Measurements from ENCODE around the genes ADAMTS8 and B3GAT1.

- PRO-cap, result no peak
These were observed 1.1 kb upstream of the ZBTB44 start for GRCh38 chr11:130315716-130316303.

DNA sequence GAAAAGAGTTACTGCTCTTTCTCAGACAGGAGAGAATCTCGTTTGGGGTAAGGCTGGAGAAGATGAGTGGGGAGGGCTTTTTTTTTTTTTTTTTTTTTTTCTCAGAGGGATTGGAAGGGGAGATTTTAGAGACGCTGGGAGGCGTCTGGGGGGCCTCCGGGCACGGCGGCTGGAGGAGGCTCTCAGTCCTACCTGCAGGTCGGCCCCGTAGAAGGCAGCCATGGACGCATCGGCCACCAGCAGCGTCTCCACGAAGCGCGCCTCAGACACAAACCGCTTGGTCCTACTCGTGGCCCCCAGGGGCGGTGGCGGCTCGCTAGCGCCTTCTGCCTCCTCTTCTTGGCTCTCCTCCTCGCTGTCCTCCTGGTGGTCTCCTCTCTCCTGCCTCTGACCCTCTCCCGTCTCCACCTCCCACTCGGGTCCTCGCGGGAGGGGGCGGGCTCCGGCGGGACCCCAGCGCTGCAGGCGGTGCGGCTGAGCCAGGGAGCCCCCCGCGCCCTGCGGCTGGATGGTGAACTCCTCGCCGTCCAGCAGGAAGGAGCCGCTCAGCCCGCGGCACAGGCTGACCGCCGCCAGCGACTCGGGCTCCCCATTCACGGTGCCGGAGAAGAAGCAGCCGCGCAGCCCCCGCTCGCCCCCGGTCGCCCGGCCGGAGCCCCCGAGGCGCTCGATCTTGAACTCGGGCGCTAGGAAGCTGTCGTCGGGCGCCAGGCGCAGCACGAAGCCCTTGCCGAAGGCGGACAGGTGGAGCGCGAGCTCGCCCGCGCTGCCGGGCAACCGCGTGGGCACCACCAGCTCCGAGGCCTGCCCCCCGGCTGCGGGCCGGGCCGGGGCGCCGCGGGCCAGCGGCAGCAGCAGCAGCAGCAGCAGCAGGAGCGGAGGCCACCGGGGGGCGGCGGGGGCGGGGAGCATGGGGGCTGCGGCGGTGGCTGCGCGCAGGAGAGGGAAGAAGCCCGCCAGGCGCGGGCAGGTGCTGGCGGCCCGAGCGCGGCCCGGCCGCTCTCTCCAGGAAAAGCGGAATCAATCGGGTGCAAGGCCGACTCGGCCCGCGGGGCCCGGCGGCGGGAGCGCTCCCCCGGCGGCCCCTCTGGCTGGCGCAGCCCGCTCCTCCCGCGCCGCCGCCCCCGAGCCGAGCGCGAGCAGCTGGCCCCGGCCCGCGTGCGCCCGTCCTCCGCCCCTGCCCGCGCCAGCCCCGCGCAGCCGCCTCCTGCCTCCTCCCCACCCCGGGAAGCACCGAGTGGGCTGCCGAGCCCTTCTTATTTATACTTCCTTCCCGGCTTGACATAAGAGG is at the start of gene ADAMTS8:
Gene ADAMTS8, minus strand, starts transcription at position 1,235 of the 1,291 bp plus-strand sequence.
- PRO-cap, result no peak

- PRO-cap, result no peak
These were observed 75.1 kb downstream of the ADAMTS15 start for GRCh38 chr11:130523547-130523982.

DNA sequence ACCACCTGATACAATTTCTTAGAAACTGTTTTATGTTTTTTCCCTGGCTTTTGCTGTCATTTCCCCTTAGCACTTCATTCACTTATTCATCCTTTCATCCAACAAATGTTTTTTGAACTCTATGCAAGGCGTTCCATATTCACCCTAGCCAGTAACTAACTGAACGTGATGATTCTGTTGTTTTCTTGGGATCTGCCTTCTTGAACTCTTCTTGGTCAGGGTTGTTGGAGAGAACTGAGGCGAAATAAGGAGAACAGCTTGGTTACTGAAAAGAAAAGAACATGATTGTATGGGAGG is 135.1 kb downstream of the ADAMTS15 start:
- PRO-cap, result no peak

- PRO-cap, result no peak
These were observed 25.0 kb downstream of the SNX19 start for GRCh38 chr11:130891149-130891768.

DNA sequence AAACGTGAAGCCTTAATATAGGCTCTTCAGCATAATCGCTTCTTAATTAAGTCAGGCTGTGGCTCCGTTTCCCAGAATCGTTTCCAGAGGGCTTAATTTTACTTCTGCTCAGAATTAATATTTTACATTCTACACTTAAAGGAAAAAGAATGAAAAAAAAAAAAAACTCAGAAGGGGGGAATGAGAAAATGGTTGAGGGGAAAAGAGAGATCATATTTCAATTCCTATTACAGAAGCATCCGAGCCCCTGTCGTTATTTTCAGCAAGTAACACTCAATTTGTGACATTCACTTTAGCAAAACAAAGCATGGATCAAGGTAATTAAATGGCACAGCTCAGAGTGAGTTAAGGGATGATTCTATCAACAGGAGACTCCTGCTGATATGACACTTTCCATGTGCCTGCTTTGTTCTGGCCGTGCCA is 272.5 kb downstream of the NTM start:
- PRO-cap, result no peak

GRCh38 chr11:132072000-132072956 is 701.9 kb downstream of the NTM start:
- PRO-cap, result no peak

DNA sequence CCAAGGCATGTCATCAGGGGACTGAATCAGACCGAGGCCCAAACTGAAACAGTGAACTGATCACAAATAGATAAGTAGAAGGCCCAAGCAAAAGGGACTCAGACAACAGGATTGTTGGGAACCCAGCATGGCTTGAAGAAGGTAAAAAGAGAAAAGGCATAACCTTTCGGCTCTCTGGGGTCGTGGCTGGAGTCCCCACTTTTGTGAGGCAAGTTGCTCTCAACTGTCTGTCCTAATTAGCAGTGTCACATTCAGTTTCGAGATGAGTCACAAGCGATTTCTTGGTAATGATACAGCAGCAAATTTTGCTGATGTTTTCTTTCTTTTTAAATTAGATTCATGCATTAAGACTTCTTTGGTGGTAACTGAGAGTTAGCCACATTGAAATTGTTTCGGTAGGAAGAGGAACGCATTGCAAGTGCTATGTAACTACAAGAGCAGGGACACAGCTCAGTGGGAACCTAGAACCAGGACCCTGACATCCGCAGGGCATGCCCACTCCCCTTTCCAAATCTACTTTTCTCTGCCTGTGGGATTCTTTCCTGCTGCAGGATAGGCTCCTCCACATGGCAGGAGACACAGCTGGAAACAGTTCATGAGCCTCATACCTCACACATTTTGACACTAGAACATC is 987.4 kb downstream of the NTM start:
- PRO-cap, result no peak

GRCh38 chr11:133053338-133053824 is 478.9 kb downstream of the OPCML start:
- PRO-cap, result no peak

DNA sequence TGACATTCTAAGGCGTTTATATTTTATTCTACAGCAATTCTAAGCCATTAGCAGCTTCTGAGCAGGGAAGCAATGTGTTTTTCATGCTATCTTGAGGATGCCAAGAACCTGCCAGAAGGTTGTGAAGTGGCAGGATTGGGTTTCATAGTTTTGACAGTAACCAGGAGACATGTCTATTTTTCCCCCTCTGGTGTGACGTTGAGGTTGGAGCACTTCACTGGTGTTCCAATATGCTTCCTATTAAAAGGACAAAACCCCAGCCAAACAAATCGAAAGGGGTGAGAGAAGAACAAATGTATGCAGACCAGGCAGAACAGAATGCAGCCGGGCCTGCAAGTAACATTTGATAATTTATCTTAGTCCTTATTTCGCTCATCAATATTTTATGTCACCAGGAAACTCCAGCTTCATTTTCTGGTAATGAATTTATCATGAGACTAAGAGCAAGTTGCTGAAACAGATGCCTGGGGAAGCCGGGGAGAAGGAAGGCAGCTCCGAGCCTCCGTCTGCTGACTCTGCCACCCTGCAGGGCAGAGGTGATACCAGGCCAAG is 148.0 kb downstream of the SPATA19 start:
- PRO-cap, result no peak

DNA sequence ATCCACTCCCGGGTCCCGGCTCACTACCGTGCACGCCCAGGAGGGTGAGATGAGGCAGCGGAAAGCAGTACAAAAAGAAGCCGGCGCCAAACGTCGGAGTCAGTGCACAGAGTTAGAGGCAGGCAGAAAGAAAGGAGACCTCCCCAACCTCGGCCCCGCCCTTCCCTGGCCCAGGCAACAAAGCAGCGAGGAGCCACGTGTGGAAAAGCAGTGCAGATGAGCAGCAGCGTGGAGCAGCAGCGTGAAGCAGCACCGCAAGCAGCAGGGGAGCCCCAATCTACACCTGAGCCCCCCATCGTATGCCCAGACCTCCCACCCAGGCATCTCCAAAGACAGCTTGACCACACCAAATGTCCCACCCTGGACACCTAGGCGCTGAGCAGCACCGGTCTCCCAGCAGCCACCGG is 28.9 kb downstream of the IGSF9B start:
- PRO-cap, result no peak

GRCh38 chr11:133945899-133946286 is 10.9 kb downstream of the IGSF9B start:
- PRO-cap, result no peak

- PRO-cap, result no peak
These were observed 10.1 kb downstream of the IGSF9B start for GRCh38 chr11:133946287-133947410.

GRCh38 chr11:134032495-134033315 is 36.2 kb upstream of the JAM3 start:
- PRO-cap, result no peak

GRCh38 chr11:134126215-134126798 is 57.4 kb downstream of the JAM3 start:
- PRO-cap, result no peak

GRCh38 chr11:134269206-134269526 is 7.0 kb upstream of the GLB1L3 start:
- PRO-cap, result no peak

DNA sequence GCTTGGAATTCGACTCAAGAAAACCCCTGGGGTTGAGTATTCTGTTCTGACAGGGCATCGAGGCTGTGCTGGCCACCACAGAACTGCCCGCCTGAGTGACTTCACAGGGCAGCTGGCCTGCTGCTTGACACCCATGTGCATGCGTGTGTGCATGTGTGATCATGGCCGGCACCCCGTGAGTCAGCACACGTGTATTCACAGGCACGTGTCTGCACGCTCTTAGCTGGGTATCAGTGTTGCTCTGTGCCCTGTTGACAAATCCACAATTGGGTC is 14.1 kb downstream of the B3GAT1 start:
- PRO-cap, result no peak

DNA sequence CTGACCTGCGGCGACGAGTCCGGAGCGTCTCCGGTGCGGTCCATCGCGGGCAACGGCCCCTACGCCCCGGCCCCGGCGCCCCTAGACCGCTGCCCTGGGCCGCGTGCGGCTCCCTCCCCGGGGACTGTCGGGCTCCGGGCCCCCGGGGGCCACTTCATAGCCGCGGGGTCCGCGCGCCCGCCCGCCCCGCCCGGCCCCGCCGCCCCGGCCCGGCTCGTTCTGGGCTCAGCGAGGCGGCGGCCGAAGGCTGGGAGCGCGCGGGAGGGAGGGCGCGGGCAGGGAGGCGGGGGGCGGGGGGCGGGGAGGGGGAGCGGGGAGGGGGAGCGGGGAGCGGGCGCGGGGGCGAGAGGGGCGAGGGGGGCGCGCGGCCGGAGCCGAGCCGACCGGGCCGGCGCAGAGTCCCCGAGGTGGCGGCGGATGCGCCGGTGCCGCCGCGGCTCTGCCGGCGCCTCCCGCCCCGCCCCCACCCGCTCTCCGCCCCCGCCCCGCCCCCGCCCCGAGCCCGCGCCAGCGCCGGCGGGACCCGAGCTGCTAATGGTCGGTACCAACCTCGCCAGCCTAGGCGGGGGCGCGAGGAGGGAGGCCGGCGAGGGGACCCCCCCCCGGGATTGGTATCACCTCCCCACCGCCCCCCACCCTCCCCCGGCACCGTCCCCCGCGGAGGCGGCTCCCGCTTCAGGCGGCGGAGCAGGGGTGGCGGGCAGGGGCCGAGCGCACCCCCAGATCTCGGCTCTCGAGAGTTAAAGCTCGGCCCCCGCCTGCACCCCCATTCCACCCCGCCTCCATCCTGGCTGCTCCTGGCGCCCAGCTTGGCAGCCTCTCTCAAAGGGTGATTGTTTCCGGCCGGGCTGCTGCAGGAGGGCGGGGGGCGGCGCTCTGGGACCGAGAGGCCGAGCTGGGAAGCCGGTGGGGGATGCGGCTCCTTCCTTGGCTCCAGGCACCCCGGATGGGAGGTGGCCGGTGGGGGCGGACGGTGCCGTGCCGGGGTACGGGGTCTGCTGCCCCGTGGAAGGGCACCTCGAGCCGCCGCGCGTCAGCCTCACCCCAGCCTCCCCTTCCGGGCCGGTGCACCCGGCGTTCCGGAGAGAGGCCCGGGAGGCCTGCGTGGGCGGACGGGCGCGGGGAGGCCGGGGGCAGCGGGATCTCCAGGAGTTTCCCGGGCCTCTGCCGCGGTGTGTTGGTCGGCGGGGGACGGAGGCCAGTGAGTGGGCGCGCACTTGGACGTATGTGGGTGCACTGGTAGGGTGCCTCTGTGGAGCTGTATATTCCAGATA is at the start of gene B3GAT1:
Gene B3GAT1, minus strand, starts transcription at position 441 of the 1,274 bp plus-strand sequence.
- PRO-cap, result no peak

DNA sequence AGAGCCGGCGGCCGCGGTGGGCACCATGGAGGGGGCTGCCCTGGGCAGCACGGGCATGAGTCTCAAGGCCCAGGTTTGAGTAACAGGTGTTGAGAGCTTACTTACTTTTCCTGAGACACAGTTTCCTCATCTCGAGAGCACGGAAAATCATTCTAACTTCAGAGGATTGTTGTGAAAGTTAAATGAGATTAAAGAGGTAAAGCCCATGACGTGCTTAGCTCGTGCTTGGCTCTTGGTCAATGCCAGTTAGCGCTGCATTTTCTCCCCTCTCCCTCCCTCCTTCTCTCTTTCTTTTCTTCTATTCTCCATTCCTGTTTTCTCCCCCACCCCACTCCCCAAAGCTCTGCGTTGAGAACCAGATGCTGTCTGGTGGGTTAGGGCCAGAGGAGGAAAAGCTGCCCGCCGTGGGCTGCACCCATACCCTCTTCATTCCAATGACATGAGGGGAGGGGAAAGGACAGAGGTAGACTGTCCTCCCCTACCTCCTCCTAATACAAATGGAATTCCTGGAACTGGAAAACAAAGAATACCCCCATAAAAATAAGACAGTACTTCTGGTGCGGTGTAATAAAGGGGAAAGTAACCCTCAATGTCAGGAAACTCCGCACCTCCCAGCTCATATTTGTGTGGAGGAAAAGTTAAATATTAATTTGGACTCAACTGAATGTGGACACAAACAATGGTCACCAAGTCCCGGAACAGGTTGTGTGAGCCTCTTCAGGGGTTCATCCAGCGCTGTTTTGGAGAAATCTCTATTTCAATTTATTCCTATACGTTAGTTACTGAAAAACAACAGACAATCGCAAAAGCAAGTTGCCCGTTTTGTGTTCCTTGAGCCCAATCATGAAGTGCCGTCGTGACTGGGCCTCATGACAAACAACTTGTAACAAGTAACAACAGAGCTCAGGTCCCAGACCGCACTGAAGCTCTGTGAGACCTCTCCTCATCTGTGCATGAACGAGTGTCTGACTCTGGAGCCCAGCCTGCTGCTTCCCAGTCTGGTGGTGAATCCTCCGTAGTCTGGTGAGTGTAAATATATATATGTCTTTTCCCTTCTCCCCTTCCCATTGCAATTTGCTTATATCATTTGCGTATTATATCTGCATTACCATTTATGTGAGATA is 54.9 kb upstream of the B3GAT1 start:
- PRO-cap, result no peak

DNA sequence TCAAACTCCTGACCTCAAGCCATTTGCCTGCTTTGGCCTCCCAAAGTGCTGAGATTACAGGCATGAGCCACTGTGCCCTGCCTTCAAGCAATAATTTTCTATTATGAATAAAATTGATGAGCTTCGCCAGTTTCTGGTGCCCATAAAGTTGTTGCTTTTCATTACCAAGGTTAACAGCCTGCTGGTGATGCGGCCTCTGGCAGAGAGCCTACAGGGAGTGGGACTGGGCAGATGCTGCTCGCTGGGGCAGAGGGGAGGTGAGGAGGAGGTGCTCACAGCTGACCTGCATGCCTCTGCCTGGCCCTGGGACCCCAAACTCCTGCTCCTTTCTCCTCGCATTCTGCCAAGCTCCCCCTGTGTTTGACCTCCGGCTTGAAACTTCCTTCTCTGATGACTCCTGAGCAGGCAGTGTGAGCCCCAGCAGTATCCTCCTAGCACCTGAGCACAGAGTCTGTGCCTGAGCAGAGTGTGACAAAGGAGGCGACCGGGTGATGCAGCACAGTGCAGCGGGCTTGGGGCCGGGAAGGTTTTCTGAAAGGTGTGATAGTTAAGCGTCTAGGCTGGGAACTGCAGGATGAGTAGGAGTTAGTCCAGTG is 56.1 kb upstream of the B3GAT1 start:
- PRO-cap, result no peak

Measured in osteocyte (in vitro differentiated cells).